ENCODE results near the gene PTPRO.

- RRBS: no CpG with 5 or more reads among the region's 4 CpGs
These were observed 157.5 kb upstream of the ATF7IP start for GRCh38 chr12:14207795-14208653.

GRCh38 chr12:14259988-14261118, 105.1 kb upstream of the ATF7IP start:
- RRBS: no CpG with 5 or more reads among the region's 34 CpGs

- RRBS: no CpG with 5 or more reads among the region's 6 CpGs
These were observed 29.2 kb downstream of the ATF7IP start for GRCh38 chr12:14394277-14395476.

DNA sequence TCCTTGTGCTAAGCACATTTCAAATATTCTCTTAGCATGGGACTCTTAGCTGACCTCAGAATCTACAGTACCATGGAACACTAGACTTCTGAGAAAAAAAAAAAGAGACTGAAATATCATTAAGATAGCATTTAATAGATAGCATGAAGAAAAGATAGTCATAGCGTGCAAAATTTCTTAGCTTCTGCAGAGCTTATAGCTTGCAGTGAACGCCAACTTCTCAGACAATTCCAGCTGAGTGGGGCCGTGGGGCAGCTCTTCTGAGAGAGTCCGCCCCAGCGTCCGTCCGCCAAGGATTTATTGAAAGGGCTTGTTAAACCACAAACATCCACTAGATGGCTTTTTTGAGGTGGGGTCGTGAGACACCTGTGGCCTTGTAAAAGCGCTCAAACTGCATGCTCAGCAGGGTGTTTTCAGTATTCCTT, 14.7 kb downstream of the H4C16 start:
- RRBS: no CpG with 5 or more reads among the region's 9 CpGs

DNA sequence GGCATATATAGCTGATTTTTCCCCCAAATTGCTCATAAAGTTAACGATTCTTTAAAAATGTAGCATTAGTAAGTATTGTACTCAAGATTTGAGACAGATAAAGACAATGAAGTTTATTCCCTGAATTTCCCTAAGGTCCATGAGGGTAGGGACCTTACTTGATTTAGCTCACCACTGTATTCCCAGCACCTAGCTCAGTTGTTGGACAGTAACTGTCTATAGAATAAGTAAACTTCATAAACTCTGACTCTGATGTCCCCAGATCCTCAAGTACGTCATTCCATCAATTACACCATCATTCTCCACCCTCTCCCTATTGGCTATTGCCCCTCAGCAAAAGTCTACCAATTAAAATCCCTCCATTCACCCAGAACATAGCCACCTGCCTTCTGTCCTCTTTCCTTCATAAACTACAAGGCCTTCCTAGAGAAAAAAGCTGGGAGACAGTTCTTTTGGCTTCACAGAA, 9.6 kb downstream of the H2AJ start:
- RRBS: no CpG with 5 or more reads among the region's 2 CpGs

GRCh38 chr12:14803835-14804082, 289 bp downstream of the C12orf60 start:
- RRBS: no CpG with 5 or more reads among the region's 10 CpGs

DNA sequence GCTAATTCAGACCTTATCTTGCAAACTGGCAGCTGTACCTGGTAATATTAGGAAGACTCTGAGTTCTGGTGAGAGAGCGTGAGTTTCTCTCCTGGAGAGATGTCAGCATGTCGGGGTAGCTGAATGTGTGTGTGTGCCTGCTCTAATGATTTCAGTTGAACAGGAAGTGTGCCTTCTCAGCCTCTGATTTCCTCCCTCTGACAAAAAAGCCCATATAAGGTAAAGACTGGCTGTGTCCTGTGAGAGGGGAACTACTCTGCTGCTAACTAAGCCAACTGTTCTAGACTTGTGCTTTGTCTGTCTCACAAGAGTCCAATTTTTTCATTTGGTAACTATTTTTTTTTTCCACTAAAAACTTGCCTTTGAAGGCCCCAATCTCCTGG, 10.4 kb upstream of the ERP27 start:
- RRBS: no CpG with 5 or more reads among the region's 2 CpGs

GRCh38 chr12:15215836-15216492, 5.3 kb downstream of the RERG start:
- RRBS: no CpG with 5 or more reads among the region's 8 CpGs

DNA sequence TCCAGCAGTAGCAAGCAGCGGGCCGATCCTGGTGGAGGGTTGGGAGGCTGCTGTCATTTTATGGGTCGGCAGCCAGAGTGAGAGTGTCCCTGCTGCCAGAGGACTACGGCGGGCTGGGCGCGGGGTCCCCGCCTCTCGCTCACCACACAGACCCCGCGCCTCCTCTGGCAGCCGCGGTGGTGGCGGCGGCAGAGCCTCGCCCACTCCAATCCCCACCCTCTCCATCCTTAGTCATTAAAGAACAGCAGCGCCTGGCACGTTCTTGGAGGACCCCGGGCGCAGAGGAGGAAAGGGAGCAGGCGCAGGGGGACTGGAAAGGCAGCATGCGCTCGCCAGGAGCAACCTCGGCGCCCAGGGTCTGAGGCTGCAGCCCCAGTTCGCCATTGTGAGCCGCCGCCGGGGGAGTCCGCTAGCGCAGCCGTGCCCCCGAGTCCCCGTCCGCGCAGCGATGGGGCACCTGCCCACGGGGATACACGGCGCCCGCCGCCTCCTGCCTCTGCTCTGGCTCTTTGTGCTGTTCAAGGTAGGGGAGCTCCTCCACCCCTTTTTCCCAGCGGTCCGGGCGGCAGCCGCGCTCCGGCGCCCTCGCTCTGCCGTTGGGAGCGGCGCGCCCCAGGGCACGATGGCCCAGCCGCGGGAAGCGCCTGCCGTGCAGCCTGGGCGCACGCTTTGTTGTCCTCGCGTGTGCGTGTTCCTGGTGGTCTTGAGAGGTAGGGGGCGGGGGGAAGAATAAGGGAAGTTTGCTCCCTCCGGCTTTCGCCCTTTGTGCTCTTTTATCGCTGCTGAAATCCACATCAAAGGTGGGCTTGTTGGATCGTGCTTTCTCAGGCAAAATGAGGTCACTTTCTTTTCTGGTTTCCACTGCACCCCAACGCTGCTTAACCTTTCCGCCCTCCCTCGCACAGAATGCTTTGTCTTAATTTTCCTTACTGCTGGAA, at the start of gene PTPRO:
Gene PTPRO (plus strand): TSS at position 230 of the 938 bp plus-strand sequence.
- RRBS: no CpG with 5 or more reads among the region's 72 CpGs

- RRBS: no CpG with 5 or more reads among the region's 3 CpGs
These were observed 96.0 kb downstream of the EPS8 start for GRCh38 chr12:15693084-15693765.

- RRBS: no CpG with 5 or more reads among the region's 7 CpGs
These were observed 767 bp upstream of the EPS8 start for GRCh38 chr12:15789980-15790330.

DNA sequence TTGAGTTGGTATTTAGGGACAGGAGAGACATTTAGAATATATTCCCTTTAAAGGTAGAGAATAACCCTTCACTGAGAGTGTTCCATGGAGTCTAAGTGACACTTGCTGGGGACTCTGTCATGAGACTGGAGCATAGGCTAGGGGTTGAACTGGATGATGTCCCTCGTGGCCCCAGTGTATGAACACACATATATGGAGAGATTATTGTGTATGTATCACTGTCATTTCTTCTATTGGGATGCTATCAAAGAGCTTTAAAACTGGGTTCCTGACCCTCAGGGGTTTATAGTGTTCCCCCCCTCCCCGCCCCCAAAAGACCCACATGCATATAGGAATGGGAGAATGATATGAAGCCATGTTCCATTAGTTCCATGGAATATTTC, 13.2 kb downstream of the MGST1 start:
- RRBS: no CpG with 5 or more reads among the region's 2 CpGs

- RRBS: no CpG with 5 or more reads among the region's 13 CpGs
These were observed 38.5 kb downstream of the MGST1 start for GRCh38 chr12:16385699-16386568.

DNA sequence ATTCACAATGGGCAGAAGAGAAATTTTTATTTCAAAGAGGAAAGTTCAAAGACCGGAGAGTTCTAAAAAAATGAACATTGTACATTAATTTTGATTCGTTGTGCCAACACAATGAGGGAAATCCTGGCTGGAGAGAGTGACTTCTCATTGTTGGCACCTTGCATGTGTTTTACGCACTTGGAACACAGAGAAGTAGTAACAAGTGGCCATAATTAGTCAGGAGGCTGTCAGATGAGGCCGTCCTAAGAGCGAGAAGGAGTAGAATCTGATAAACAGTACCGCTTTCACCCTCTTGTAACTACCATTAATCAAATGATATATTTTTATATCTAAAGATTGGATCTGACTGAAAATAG, 6.9 kb downstream of the LMO3 start:
- RRBS: no CpG with 5 or more reads among the region's 6 CpGs

- RRBS: no CpG with 5 or more reads among the region's 8 CpGs
These were observed 5.4 kb downstream of the LMO3 start for GRCh38 chr12:16600355-16601141.

- RRBS: no CpG with 5 or more reads among the region's 3 CpGs
These were observed 451.2 kb upstream of the LMO3 start for GRCh38 chr12:17057116-17057659.

DNA sequence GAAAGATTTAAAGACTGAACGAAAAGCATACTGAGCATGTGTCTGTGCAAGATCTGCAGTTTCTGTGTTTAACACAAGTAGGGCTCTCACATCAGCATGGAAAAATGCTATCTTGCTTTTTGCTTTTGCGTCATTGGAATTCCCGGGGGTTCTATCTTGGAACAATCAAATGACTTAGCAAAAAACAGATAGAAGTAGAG, 162.0 kb downstream of the CAPZA3 start:
- RRBS: no CpG with 5 or more reads among the region's 3 CpGs

- RRBS: no CpG with 5 or more reads among the region's 3 CpGs
These were observed 84.0 kb downstream of the PLEKHA5 start for GRCh38 chr12:19213186-19214228.

DNA sequence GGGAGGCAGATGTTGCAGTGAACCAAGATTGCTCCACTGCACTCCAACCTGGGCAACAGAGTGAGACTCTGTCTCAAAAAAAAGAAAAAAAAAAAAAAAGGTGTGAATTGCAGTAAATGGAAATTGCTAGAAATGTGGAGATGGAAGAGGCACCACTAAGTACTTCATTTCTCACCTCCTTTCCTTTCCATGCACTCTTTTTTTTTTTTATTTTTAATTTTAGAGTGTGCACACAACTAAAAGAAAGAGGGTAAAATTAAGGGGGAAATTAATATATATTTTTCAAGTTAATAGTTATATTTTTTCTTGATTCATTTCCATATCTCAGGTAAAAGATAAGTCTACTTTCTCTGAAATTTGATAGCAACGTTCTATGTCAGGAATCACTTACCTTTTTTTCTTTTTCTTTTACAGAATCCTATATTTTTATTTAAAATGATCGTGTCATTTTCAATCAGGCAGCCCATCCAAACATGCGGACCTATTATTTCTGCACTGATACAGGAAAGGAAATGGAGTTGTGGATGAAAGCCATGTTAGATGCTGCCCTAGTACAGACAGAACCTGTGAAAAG, 139.9 kb downstream of the PLEKHA5 start:
- RRBS: no CpG with 5 or more reads among the region's 3 CpGs

DNA sequence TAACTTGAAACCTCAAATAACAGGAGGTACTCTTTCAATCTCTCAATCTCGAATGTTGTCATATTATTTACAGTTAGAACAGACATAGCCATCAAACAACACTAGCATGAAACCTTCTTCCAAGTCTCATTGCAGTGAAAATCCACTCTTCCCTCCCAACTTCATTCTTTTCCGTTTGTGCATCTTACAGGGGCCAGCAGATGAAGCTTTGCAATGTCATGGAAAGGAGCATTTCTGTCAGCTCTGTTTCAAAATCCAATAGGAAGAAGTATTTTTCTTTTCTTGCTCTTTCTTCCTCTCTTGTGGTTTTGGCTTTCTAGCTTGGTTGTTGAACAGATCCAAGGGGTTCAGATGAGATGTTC, 416.5 kb downstream of the AEBP2 start:
- RRBS: no CpG with 5 or more reads among the region's 2 CpGs

All from epidermal melanocyte (primary cell).